H1 (cell line): ENCODE measurements around a stretch of chr2.

GRCh38 chr2:11930545-11930936 lies 184.1 kb downstream of the LPIN1 start:
- RRBS = no CpG with 5 or more reads among the region's 6 CpGs
CAGE:
- cytosol, long polyA plus RNA = no peak
- long polyA plus RNA = no peak
- nucleus, long polyA plus RNA = no peak

DNA sequence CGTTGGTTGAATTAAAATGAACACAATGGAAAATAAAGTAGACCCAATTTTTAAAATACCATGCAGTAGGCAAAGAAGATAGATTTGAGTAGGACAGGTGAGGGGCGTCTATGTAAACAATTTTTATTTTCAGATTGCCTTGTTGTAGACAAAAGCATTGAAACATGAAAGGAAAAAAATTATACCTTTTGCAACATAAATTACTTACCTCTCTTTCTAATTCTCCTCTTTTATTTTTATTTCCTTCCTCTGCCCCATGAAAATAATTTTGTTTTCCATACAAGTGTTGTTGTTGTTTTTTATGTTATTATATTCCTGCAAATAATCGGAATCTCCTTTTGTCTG lies 344.4 kb downstream of the LPIN1 start:
- RRBS = no CpG with 5 or more reads among the region's 3 CpGs
CAGE:
- cytosol, long polyA plus RNA = no peak
- long polyA plus RNA = no peak
- nucleus, long polyA plus RNA = no peak

DNA sequence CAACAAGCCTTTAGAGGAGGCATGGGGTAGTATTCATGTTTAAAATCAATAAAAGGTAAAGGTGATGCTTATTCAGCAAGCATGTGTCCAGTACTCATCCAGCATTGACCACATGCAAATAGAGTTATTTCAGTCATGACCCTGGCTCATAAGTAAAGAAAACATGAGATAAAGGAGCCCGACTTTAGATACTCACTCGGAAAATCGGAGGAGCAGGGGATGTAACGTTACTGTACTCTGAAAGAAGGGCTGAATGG lies 238.0 kb upstream of the TRIB2 start:
- RRBS = no CpG with 5 or more reads among the region's 4 CpGs
CAGE:
- cytosol, long polyA plus RNA = no peak
- long polyA plus RNA = no peak
- nucleus, long polyA plus RNA = no peak

DNA sequence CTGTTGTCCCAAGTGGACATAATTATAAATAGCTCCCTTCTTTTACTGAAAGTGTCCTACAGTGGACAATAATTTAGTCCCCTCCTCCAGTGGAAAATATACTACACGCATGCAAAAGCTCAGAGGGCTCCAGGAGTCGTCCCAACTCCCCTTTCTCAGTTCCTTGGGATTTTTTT lies 1.2 kb upstream of the TRIB2 start:
- RRBS = no CpG with 5 or more reads among the region's 2 CpGs
CAGE:
- cytosol, long polyA plus RNA = no peak
- long polyA plus RNA = no peak
- nucleus, long polyA plus RNA = no peak

GRCh38 chr2:12719553-12720114 lies 2.9 kb downstream of the TRIB2 start:
- RRBS = no CpG with 5 or more reads among the region's 6 CpGs
CAGE:
- cytosol, long polyA plus RNA = no peak
- long polyA plus RNA = no peak
- nucleus, long polyA plus RNA = no peak

DNA sequence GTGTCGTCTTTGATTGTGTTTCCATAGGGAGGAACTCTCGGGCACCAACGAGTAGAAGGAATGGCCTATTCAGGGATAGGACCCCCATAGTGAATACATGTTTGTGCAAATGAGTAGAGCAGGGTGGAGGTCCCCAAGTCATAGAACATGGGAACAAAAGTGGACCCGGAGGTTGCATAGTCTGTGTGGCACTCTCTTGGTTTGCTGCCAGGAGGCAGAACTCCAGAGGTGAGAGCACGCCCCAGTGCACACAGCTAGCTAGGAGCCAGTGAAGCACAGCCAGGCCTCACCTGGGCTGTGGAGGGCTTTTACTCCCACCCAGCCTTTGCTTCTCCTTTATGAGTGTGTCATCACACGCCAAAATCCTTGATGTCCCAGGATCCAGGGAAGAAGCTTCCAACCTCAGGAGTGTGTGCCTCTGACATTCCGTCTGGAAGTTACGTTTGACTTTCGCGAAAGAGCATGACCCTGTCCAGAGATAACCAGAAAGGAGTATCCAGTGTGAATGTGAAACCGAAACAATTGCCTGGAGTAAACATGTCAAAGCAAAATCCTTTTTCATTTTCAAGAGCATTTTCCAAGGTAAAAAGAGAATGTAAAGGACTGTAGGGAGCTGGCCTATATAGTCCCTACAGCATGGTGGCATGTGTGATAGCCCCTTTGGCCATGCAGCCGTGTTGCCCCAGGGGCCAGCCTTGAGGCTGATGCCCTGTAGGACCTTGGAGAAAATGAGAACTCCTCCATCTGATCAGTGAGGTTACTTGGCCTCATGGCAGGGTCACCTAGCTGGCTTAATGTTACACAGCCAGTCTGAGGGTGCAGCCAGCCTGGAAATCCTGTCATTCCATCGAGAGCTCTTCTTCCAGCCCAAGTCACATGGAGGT lies 8.7 kb downstream of the TRIB2 start:
- RRBS = no CpG with 5 or more reads among the region's 13 CpGs
CAGE:
- cytosol, long polyA plus RNA = no peak
- long polyA plus RNA = no peak
- nucleus, long polyA plus RNA = no peak

DNA sequence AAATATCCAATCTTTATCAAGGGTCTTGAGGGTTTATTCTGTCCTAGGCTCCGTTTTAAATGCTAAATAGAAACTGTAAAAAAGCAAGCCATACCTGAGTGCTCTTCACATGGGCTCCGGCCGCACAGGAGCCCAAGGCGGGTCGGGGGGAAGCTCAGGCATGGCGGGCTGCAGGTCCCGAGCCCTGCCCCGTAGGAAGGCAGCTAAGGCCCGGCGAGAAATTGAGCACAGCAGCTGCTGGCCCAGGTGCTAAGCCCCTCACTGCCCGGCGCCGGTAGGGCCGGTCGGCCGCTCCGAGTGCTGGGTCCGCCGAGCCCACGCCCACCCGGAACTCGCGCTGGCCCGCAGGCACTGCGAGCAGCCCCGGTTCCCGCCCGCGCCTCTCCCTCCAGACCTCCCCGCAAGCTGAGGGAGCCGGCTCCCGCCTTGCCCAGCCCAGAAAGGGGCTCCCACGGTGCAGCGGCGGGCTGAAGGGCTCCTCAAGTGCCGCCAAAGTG lies 209.8 kb downstream of the TRIB2 start:
- RRBS = 100% methylated on average over 4 of the region's 36 CpGs
CAGE:
- cytosol, long polyA plus RNA = no peak
- long polyA plus RNA = no peak
- nucleus, long polyA plus RNA = no peak

DNA sequence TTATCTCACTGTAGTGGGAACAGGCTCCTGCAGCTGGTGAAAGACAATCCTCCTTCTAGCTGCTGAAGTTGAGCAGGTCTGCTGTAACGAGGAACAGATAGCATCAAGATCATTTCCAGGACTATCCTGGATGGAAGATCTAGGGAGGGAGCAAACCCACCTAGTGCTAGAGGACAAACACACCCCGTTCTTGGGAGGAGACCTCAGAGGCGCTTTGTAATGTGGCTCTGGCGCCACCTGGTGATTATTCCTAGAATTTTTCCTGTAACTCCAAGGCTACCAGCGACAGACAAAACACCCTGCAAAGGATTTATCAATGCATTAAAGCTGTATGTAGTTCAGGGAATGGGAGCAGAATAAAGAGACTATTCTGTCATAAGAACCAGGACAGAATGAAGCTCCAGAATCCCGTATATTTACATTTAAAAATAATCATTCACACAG lies 290.1 kb downstream of the TRIB2 start:
- RRBS = no CpG with 5 or more reads among the region's 6 CpGs
CAGE:
- cytosol, long polyA plus RNA = no peak
- long polyA plus RNA = no peak
- nucleus, long polyA plus RNA = no peak

- RRBS = no CpG with 5 or more reads among the region's 11 CpGs
CAGE:
- cytosol, long polyA plus RNA = no peak
- long polyA plus RNA = no peak
- nucleus, long polyA plus RNA = no peak
Observed at GRCh38 chr2:13537512-13538537, 821.1 kb downstream of the TRIB2 start.

DNA sequence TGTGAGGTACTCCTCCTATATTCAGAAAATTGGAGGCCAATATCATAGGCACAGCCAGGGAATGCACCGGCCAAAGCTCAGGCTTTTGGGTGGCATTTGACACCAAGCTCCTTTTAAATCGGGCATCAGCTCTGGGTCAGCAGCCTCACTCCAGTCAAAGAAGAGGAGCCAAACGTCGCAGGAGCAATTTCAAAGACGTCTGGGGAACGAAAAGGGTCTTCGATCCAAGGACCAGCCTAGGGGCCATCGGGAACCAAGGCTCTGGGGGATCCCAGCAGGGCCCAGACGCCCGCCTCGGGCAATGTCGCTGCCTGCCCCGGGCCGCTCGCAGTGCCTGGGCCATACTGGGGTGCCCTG lies 571 bp upstream of the LRATD1 start:
- RRBS = no CpG with 5 or more reads among the region's 15 CpGs
CAGE:
- cytosol, long polyA plus RNA = no peak
- long polyA plus RNA = no peak
- nucleus, long polyA plus RNA = no peak

GRCh38 chr2:15141695-15142799 lies 419.1 kb downstream of the NBAS start:
- RRBS = no CpG with 5 or more reads among the region's 16 CpGs
CAGE:
- cytosol, long polyA plus RNA = no peak
- long polyA plus RNA = no peak
- nucleus, long polyA plus RNA = no peak

GRCh38 chr2:15555543-15556199 lies 5.5 kb downstream of the NBAS start:
- RRBS = no CpG with 5 or more reads among the region's 3 CpGs
CAGE:
- cytosol, long polyA plus RNA = no peak
- long polyA plus RNA = no peak
- nucleus, long polyA plus RNA = no peak

GRCh38 chr2:15630713-15631070 lies 39.0 kb downstream of the DDX1 start:
- RRBS = no CpG with 5 or more reads among the region's 2 CpGs
CAGE:
- cytosol, long polyA plus RNA = no peak
- long polyA plus RNA = no peak
- nucleus, long polyA plus RNA = start-site peak on the plus strand at chr2:15630842-15630849, 112 reads

GRCh38 chr2:15747696-15748174 lies 156.1 kb downstream of the DDX1 start:
- RRBS = no CpG with 5 or more reads among the region's 9 CpGs
CAGE:
- cytosol, long polyA plus RNA = no peak
- long polyA plus RNA = no peak
- nucleus, long polyA plus RNA = no peak

DNA sequence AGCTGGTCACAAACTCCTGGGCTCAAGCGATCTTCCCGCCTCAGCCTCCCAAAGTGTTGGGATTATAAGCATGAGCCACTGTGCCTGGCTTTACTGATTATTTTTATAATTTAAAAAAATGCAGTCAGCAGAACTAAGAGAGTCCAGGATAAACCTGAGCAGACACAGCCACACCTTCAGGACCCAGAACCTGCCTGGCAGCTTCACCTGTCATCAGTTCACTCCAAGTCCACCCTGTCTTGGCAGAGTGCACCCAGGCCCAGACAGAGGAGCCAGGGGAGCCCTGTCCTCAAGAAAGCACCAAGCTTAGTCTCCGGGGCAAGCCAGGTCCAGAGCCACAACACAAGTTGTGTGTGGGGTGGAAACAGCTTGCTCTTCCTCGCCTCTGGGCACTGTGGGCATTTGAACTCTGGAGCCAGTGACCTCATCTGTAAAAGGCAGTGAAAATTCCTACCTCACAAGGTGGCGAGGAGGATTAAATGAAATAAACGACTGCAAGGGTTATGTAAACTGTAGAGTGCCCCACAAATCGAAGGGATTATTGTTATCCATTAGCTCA lies 24.6 kb downstream of the MYCN start:
- RRBS = no CpG with 5 or more reads among the region's 7 CpGs
CAGE:
- cytosol, long polyA plus RNA = no peak
- long polyA plus RNA = no peak
- nucleus, long polyA plus RNA = no peak

- RRBS = no CpG with 5 or more reads among the region's 30 CpGs
CAGE:
- cytosol, long polyA plus RNA = no peak
- long polyA plus RNA = no peak
- nucleus, long polyA plus RNA = no peak
Observed at GRCh38 chr2:16069504-16070717, 129.6 kb downstream of the MYCN start.

DNA sequence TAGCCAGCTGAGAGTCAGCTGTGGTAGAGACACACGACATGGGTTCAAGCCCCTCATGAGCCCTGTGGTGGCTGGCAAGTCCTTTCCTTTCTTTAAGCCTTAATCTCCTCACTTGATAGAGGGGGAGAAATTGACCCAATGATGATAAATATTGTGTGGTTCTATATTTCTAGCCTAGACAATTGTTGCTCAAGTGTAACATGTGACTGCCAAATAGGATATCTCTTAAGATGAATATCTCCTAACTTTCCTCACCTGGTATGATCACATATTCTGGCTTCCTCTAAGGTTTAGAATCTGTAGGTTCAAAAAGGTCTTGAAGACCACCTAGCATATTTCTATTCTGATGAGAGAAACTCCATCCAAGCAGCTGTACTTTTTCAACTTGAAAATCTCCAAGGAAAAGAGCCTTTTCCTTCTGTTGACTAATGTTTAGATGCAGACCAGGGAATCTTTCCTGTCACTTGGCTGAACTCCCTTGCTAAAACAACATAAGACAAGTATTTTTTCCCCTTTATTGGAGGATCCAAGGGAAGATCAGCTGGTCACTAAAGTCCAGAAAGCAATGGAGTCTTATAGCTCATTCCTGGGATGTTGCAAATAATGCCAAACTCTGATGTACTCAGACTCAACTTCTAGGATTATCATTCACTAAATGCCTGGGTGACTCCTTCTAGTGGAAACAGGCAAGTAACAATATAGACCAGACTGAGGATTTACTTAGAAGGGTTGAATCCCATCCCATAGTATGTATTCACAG lies 114.8 kb downstream of the CYRIA start:
- RRBS = no CpG with 5 or more reads among the region's 1 CpG
CAGE:
- cytosol, long polyA plus RNA = no peak
- long polyA plus RNA = no peak
- nucleus, long polyA plus RNA = no peak

DNA sequence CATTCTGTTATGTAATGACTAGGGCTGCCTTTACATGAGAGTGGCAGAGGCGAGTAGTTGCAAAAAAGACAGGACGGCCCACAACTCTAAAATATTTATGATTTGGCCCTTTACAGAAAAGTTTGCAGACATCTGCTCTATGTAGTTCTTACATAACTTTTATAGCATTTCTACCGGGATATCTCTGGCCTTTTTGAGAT lies 102.9 kb downstream of the CYRIA start:
- RRBS = no CpG with 5 or more reads among the region's 3 CpGs
CAGE:
- cytosol, long polyA plus RNA = no peak
- long polyA plus RNA = no peak
- nucleus, long polyA plus RNA = no peak

DNA sequence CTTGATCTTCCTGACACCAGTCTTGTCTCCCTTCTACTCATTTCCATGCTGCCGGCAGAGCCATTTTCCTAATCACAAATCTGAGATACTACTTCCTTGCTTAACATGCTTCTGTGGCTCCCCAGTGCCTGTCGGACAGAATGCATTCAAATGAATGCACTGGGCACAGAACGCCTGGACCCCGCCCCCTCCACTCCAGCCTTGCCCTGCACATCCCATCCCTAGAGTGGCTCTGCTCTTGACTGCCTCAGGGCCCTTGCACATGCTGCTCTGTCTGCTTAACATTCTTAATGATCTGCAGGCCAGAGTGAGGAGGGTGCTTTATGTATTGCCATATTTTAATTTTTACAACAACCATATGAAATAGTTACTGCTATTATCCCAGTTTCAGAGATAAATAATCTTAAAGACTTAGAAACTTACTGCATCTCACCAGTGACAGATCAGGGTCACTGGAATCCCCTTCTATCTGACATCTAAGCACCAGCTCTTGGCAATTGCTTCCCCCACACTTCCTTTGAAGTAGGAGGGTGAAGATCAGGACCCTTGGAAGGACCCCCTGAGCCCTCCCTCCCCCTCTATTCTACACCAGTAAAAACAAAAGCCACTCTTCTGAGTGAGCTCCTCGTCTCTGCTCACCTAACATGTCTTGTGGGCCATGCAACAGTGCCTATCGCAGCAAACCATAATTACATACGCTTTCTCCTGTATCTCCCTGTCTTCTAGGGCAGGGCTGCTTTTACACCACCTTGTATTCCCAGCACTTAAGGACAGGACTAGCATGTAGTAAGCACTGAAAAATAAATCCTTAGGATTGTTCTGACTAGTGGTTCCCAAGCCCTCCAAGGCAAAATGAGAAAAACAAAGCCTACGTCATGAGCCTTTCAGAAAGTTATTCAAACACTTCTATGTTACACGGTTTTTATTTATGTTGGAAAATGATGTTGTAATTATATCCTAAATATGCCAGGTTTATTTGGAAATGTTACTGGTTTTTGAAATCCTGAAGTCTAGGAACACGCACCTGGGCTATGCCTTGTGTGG lies 62.3 kb downstream of the CYRIA start:
- RRBS = no CpG with 5 or more reads among the region's 10 CpGs
CAGE:
- cytosol, long polyA plus RNA = no peak
- long polyA plus RNA = no peak
- nucleus, long polyA plus RNA = no peak

DNA sequence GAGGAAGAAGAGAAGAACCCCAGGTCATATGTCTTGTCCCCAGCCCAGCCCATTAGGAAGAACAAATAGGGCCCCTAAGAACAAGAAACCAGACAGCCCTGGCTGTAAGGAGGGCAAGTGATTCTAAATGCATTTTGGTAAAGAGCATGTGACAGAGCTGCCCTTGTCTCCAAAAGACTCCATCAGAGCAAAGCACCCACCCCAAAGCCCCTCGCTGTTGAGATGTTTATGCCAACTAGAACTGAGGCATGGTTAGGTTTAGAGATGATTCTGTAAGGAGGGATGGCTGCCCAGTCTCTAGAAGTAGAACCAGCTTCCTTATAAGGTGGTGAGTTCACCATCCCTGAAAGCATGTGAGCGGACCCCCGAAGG lies 47.2 kb downstream of the CYRIA start:
- RRBS = no CpG with 5 or more reads among the region's 3 CpGs
CAGE:
- cytosol, long polyA plus RNA = no peak
- long polyA plus RNA = no peak
- nucleus, long polyA plus RNA = no peak